Measurements from ENCODE around the genes BDH1 and LRCH3.

GRCh38 chr3:197394433-197395423, 96.3 kb upstream of the DLG1 start:
- PRO-cap: no peak

GRCh38 chr3:197494847-197495255, 60.9 kb downstream of the BDH1 start:
- PRO-cap: no peak

DNA sequence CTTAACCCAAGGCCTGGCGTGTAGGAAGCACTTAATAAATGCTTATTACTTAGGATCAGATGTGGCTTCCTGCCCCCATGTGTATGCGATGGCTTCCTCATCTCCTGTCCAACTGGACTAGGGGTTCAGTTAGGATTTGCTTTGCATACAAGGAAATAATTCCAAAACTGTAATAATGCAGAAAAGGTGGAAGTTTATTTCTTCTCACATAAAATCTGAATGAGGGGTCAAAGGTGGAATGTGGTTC, 54.6 kb downstream of the BDH1 start:
- PRO-cap: no peak

GRCh38 chr3:197502982-197503343, 52.8 kb downstream of the BDH1 start:
- PRO-cap: no peak

GRCh38 chr3:197527521-197528255, 28.1 kb downstream of the BDH1 start:
- PRO-cap: no peak

- PRO-cap: bidirectional peak, plus-strand start at chr3:197556092, minus-strand start at chr3:197555966; unidirectional peak, minus-strand start at chr3:197556158
These were observed at the start of gene BDH1 for GRCh38 chr3:197555784-197556460. Gene BDH1, minus strand, starts transcription at chr3:197555968.

DNA sequence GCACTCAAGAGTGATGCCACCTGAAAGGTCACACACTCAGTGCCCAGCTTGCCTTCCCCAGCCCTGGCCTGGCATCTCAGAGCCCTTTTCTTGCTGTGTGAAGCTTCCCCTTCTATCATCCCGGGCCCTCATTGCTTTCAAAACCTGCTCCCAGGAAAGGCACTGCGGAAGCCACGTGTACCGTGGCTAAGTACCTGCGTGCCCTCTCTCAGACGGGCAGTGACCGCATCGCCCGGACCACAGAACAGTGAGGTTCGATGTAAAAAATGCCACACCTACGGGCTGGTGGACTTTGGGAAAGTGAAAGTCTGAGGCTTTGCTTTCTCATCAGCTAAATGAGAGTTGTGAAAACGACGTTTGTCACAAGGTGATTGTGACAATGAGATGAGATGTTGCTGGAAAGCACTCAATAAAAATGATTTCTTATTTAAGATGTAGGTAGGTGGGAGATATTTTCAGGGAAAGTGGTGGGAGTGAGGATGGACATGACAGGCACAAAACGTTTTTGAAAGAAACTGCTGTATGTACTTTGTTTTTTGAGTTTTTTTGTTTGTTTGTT, 48.4 kb upstream of the BDH1 start:
- PRO-cap: no peak

GRCh38 chr3:197639994-197640987, 84.5 kb upstream of the BDH1 start:
- PRO-cap: no peak

- PRO-cap: no peak
These were observed 62.1 kb downstream of the RUBCN start for GRCh38 chr3:197674440-197675161.

GRCh38 chr3:197750550-197751209, 997 bp downstream of the FYTTD1 start:
- PRO-cap: bidirectional peak, plus-strand start at chr3:197750750, minus-strand start at chr3:197750662; unidirectional peak, minus-strand start at chr3:197750850

DNA sequence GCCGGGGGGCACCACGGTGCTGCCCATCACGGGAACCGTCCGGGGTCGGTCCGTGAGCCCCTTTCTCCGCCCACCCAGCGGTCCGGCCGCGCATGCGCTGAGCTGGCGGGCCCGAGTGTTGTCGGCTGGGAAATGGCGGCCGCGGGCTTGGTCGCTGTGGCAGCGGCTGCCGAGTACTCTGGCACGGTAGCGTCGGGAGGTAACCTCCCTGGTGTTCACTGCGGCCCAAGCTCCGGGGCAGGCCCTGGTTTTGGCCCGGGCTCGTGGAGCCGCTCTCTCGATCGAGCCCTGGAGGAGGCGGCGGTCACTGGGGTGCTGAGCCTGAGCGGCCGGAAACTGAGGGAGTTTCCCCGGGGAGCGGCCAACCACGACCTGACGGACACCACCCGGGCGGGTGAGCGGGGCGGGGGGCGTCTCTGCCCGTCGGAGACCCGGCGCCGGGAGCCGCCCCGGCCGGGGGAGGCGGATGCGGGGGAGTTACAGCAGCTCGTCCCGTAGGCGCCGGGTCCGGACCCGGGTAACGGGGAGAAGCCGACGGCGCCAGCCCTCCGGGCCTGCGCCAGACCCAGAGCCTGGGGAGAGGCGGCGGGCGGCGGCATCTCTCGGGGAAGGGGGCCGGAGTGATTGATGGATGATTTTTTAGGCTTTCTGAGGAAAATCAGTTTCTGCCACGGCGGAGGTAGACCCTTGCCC, at the start of gene LRCH3:
TSS of gene LRCH3 (plus strand) at position 108 of the 693 bp plus-strand sequence.
- PRO-cap: bidirectional peak, plus-strand start at position 114 of the sequence, minus-strand start at position 84 of the sequence

- PRO-cap: no peak
These were observed 54.0 kb downstream of the LRCH3 start for GRCh38 chr3:197844895-197845625.

- PRO-cap: no peak
These were observed 4.2 kb downstream of the IQCG start for GRCh38 chr3:197955472-197956125.

DNA sequence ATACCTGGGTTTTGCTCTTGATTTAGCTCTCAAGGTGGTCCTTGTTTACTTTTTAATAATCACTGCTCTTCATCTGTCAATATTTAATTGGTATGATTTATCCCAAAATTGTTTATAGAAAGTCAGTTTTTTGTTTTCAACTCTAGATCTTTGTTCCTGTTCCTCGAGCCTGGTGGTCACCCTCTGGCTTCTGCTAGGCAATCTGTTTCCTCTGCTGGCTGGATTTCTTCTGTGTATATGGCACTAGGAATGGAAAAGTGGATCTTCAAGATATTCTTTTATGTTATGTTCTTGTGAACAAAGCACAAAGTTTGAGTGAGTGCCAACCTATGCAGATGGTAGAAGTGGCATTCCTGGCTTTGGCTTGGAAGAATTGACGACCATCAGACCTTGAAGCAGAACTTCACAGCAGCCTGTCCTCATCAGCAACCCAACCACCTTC, 78.4 kb downstream of the LMLN start:
- PRO-cap: no peak